Mammary microvascular endothelial cell (primary cell): ENCODE results near the genes KCTD5, PAQR4, CLDN6, TNFRSF12A and ZNF263.

GRCh38 chr16:2467908-2468157 lies 3.3 kb upstream of the NTN3 start:
- RAMPAGE, long total RNA, result no peak

DNA sequence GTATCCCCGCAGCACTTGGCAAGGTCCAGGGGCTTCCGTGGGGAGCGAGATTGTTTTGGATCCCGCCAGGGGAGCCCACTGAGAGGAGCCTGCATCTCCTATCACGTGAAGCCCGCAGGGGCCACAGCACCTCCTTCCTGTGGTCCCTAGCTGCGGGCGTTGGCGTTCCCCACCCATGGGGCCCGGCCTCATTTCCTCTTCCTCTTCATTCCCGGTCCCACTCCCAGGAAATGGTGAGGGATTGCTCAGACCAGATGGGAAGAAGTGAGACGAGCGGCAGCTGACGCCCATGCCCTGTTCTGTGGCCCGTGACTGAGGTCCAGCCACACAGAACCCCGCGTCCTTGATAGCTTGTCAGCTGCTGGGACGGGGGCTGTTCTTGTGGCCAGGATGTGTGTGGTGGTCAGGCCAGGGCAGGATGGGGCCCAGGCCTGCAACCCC lies 11.2 kb downstream of the TBC1D24 start:
- RAMPAGE, long total RNA, result no peak

- RAMPAGE, long total RNA, result no peak
Measured at GRCh38 chr16:2515148-2516051, 1.6 kb downstream of the ATP6V0C start.

- RAMPAGE, long total RNA, result no peak
Measured at GRCh38 chr16:2523747-2524956, 4.0 kb downstream of the AMDHD2 start.

DNA sequence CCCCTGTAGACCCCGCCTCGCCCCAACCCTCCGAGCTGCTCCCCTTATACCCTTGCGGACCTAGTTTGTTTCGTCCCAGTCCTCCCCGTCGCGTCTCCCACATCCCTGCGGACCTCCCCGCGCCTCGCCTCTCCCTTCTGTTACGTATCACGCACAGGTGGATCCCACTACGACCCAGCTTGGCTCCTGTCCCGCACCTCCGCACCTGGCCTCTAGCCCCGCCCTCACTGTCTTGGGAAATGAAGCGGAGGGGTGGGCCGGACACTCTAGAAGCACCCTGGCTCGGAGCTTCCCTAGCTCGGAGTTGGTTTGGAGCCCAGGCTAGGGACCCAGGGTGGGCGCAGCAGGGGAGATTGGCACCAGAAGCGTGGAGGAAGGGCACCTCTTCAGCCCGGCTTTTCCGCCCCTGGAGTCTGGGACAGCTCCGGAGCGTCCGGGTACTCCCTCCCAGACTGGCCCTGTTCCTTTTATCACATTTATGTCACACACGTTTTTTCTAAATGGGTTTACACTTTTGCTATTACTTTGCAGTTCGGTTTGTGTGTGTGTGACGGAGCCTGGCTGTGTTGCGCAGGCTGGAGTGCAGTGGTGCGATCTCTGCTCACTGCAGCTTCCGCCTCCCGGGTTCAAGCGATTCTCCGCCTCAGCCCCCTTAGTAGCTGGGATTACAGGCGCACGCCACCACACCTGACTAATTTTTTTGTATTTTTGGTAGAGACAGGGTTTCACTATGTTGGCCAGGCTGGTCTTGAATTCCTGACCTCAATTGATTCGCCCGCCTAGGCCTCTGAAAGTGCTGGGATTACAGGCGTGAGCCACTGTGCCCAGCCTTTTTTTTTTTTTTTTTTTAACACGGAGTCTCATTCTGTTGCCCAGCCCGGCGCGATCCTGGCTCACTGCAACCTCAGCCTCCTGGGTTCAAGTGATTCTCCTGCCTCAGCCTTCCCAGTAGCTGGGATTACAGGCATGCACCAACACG lies 1.5 kb upstream of the CEMP1 start:
- RAMPAGE, long total RNA, result no peak

GRCh38 chr16:2659765-2660989 lies 22.1 kb upstream of the KCTD5 start:
- RAMPAGE, long total RNA, result no peak

GRCh38 chr16:2674492-2674981 lies 7.8 kb upstream of the KCTD5 start:
- RAMPAGE, long total RNA, result no peak

DNA sequence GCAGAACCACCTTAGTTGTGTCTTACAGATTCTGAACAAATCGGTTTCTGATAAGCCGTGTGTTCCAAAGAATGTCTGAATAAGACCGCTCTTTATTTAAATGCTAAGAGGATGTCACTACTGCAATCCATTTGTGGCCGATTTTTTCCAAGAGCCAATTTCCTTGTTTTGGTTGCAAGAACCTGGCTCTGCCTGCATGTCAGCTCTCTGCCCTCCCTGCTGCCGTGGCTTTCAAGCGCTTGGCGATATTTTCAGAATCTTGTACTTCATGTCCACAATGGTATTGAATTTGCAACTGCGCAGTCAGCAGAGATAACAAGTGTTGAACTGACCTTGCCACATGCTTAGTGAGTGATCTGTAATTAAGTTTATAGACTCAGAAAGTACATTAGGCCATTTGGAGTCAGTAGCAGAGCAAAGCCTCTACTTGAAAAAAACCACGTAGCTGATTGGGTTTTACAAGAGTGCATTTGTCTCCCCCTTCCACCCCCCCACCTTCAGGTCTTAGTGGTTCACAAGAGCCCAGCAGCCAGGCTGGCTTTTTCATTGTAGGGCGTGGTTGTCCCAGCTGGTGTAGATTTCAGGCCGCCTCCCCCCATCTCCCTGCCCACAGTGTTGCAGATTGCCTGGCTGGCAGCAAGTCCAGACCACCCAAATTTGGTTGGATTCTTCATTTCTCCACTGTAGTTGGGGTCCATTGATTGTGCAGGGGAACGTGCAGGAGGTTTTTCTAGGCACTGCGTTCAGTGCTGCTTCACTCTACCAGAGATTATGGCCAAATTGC lies 2.5 kb upstream of the KCTD5 start:
- RAMPAGE, long total RNA, result no peak

DNA sequence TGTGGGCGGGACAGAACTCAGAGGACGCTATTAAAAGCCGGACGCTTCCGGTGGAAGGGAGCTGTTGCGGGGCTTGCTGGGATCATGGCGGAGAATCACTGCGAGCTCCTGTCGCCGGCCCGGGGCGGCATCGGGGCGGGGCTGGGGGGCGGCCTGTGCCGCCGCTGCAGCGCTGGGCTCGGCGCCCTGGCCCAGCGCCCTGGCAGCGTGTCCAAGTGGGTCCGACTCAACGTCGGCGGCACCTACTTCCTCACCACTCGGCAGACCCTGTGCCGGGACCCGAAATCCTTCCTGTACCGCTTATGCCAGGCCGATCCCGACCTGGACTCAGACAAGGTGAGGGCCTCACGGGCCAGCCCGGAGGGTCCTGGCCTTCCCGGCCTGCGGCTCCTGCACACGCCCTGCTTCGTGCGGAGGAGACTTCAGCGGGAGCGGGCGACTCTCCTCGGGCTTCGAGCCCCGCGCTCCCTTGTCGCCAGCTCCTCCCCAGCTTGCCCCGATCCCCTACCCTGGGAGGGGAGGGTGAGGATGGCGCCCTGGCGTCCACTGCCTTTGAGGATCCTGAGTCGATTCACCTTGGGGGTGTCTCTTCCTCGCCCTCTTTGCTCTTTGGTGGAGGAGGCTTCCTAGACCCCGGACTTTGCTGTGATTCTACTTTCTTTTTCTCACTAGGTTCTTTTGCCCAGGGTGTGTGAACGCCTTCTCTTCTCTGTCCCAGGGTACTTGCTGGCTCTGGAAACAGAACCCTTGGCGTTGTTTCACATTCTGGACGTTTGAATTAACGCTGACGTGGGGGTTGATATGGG lies at the start of gene KCTD5:
Gene KCTD5, plus strand, starts transcription at position 59 of the 806 bp plus-strand sequence.
- RAMPAGE, long total RNA, result no peak

DNA sequence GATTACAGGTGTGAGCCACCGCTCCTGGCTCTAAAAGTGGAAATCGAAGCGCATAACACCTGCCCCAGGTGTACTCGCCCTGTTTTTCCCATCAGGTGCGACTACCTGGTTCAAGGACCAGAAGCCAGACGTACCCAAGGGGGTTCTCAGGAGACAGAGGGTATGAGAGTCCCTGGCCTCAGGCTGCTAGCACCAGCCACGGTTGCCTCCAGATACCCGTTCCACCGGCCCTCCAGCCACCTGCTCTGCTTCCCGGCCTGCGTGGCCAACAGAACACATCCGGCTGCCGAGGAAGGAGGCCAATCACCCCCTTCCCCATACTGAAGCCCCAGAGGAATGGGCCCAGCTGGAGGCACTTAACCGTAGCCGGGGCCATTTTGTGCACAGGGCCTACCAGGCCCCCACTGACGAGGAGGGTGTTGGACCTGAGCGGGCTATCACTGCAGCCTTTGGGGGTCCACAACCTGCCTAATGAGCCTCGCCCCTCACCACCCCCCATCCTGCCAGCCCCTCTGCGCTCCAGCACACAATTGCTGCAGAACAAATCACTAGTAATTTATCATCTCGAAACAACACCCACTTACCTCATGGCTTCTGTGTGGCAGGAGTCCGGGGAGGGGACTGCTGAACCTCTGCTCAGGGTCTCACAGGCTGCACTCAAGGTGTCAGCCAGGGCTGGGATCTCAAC lies 10.3 kb upstream of the KREMEN2 start:
- RAMPAGE, long total RNA, result no peak

GRCh38 chr16:2967345-2967818 lies 1.8 kb upstream of the PAQR4 start:
- RAMPAGE, long total RNA, result no peak

GRCh38 chr16:2968756-2969911 lies at the start of gene PAQR4:
PAQR4 (plus strand) TSS chr16:2969348.
- RAMPAGE, long total RNA, result no peak

DNA sequence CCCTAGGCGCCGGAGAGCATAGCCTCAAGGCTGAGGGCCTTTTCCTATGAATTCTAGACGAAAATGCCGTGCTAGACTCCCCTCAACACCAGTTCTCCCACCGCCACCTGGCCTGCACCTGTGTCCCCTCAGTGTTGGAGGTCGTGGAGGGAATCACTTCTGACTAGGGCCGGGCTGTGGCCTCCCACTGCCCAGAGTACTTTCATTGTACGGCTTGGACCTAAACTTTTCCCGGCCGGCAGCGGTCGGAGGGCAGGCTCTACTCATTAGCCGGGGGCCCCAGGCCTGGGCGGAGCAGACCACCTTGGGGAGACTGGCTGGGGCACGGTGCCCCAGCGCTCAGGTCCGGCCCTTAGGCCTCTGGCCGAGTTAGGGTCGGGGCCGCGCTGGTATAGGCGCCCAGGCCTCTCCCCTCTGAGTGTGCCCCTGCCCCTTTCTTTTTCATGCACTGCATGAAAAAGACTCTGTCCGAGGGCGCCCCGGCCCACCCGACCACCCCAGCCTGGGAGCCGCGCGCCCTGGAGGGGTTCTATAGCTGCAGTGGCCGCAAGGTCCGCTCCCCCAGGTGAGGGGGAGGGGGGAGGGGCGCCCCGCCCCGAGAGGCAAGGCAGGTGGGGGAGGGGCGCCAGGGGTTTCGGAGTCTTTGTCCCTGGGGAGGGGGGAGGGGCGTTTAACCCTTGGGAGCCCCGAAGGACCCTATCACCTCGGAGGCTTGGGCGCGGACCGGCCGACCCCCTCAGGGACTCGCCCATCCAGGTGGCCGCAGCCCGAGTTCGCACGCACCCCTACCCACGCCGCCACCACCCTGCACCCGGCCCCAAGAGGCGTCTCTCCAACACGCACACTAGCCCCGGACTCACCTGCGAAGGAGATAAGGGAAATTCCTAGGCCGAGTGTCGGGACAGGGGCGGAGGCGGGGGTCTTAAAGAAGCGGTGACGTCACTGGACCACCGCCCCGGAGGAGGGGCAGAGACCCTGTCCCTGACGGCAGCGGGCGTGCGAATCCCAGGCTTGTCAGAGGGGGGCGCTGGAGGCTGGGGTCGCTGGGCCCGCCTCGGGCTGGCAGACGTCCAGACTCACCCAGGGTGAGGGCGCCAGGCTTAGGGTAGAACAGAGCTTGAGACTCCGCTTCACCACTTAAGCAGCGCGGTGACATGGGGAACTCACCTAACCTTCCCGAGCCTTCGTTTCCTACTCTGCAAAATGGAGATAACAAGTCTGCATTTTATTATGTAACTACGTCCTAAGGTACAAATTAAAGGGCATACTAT lies at the start of gene CLDN6:
Gene CLDN6, minus strand, starts transcription at position 895 of the 1,271 bp plus-strand sequence.
- RAMPAGE, long total RNA, result no peak

- RAMPAGE, long total RNA, result start-site peak on the plus strand at chr16:3020364-3020398, 1,934 and 2,140 reads in 2 replicates
Measured at GRCh38 chr16:3020111-3020640, at the start of gene TNFRSF12A. TNFRSF12A (plus strand) TSS chr16:3020368.

- RAMPAGE, long total RNA, result no peak
Measured at GRCh38 chr16:3020641-3021363, 634 bp downstream of the TNFRSF12A start.

GRCh38 chr16:3066133-3066701 lies 777 bp downstream of the IL32 start:
- RAMPAGE, long total RNA, result no peak

GRCh38 chr16:3099595-3100556 lies 782 bp upstream of the ZSCAN10 start:
- RAMPAGE, long total RNA, result no peak

- RAMPAGE, long total RNA, result no peak
Measured at GRCh38 chr16:3187862-3188695, 46.9 kb downstream of the ZNF200 start.

- RAMPAGE, long total RNA, result no peak
Measured at GRCh38 chr16:3195942-3196227, 39.1 kb downstream of the ZNF200 start.

DNA sequence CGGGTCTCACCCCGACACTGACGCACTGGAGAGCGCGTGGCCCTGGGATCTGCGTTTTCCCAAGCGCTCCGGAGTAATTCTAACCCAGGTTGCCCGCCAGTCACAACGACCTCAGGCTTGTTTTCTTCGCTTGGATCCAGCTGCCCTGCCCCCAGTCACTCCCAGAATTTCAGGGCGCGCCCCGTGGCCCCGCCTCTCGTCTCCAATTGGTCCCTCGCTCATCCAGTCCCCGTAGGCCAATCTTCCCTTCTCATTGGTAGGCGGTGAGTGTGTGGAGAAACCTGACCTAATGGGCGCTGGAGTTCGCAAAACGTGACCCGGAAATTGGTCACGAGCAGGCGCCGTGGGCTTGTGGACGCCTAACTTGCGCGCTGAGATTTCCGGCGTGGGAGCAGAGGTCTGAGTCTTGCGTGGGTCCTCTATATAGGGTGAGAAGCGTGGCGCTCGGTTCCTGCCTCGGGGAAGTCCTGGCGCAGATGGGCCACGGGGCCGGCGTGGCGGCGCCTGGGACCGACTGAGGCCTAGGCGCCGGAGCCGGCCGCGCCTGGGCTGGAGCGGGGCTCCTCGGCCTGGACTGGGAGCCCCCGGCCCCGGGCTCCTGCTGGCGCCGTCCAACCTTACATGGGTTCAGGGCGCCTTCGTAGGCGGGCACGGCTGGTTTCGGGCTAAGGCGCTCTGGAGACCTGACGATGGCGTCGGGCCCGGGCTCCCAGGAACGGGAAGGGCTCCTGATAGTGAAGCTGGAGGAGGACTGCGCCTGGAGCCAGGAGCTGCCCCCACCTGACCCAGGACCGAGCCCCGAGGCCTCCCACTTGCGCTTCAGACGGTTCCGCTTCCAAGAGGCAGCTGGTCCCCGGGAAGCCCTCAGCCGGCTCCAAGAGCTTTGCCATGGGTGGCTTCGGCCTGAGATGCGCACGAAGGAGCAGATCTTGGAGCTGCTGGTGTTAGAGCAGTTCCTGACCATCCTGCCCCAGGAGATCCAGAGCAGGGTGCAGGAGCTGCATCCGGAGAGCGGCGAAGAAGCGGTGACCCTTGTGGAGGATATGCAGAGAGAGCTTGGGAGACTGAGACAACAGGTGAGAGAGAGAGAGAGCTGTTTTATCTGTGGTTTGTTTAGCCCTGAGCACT lies at the start of gene ZNF263:
Gene ZNF263, plus strand, starts transcription at position 362 of the 1,128 bp plus-strand sequence.
- RAMPAGE, long total RNA, result no peak